ENCODE results near the gene SLC9B1.

- PRO-cap, 6 experiments = no peak in any of the 6 experiments
- RAMPAGE, long total RNA, 2 experiments = no peak in any of the 2 experiments
- RRBS = no CpG with 5 or more reads among the region's 3 CpGs
Measured at GRCh38 chr4:99918280-99919210, 24.3 kb upstream of the LAMTOR3 start.

DNA sequence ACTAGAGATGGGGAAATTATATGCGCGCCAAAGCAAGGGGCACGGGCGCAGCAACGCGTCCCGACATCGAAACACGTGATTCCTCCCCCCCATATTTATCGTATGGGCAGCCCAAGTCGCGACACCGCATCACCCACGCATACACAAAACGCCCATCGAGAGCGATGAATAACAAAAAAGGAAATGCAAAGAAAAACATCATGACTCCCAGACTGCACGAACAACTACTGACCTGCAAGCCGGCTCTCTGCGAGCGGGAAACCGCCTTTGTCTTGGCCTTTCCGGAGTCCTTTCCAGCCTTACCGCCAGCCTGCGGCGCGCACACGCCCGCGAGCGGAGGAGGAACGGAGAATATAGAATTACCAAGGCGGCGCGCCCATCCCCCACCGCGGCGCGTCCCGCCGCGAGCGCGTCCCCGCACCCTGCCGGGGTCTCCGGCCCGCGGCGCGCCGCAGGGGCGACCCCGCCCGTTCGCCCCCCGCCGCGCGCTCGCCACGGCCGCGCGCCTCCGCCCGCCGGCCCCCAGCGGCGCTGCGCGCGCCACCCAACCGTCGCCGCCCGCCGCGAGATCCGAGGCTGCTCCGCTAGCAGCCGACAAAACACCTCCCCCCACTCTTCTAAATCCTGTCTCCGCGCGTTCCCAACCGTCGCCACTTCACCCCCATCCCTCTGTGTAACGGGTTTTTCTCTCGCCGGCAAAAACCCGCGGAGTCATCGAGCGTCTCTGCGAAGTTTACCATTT is 473 bp downstream of the H2AZ1 start:
- PRO-cap, 6 experiments = peak in 3 of 6 experiments; most common plus-strand start position 547 of the sequence (in 2); most common minus-strand start position 229 of the sequence (in 1)
- RAMPAGE, long total RNA, 2 experiments = no peak in any of the 2 experiments
- RRBS = 2% methylated on average over 20 of the region's 95 CpGs

- PRO-cap, 6 experiments = no peak in any of the 6 experiments
- RAMPAGE, long total RNA, 2 experiments = no peak in any of the 2 experiments
Measured at GRCh38 chr4:100184894-100185157, 5.4 kb downstream of the DDIT4L start.

DNA sequence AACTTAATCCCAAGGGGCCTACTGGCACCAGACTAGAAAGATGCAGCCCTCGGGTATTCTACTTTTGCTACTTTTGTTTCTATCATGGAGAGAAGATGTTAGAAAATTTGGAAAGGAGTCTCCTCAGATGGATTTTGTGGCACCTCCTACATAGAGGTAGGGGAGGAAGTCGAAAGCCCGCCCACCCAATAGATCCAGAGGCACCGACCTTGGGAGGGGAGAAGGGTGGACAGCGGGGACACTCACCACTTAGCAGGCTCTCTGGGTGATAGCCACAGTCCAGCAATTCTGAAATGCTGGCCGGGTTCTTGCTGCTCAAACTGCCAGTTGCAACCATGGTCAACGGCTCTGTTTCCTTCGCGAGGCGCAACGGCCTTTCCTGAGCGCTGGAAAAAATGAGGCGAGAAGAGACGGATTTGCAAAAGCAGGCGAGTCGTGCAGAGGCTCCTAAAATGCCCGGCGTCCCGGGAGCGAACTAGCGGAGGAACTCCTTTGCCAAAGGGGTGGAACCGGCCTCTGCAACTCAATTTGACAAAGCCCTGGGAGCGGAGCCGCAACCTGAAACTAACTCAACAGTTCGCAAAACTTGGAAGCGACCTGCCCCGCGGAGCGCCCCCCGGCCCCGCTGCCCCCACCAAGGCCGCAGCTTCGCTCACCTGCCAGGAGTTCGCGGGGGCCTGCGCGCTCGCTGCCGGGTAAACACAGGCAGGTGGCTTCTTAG is 461 bp downstream of the DDIT4L start:
- PRO-cap, 6 experiments = peak in 1 of 6 experiments; most common plus-strand start position 219 of the sequence (in 1)
- RAMPAGE, long total RNA, 2 experiments = no peak in any of the 2 experiments
- RRBS = under 1% methylated on average over 16 of the region's 39 CpGs

DNA sequence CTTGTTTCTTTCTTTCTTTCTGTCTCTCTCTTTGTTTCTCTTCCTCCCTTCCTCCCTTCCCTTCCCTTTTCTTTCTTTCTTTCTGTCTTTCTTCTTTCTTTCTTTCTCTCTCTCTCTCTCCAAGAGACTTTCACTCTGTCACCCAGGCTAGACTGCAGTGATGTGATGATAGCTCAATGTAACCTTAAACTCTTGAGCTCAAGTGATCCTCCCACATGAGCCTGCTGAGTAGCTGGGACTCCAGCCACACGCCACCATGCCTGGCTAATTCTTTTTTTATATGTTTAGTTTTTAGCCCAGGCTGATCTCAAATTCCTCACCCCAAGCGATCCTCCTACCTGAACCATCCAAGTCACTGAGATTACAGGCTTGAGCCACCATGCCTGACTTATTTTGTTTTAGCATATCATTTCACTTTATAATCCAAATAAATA is 64.3 kb upstream of the EMCN start:
- PRO-cap, 6 experiments = no peak in any of the 6 experiments
- RAMPAGE, long total RNA, 2 experiments = no peak in any of the 2 experiments
- RRBS = no CpG with 5 or more reads among the region's 2 CpGs

- PRO-cap, 6 experiments = no peak in any of the 6 experiments
- RAMPAGE, long total RNA, 2 experiments = no peak in any of the 2 experiments
- RRBS = no CpG with 5 or more reads among the region's 4 CpGs
Measured at GRCh38 chr4:101143520-101144514, 203.5 kb downstream of the PPP3CA start.

- PRO-cap, 6 experiments = no peak in any of the 6 experiments
- RAMPAGE, long total RNA, 2 experiments = no peak in any of the 2 experiments
- RRBS = no CpG with 5 or more reads among the region's 5 CpGs
Measured at GRCh38 chr4:101195730-101196162, 151.6 kb downstream of the PPP3CA start.

DNA sequence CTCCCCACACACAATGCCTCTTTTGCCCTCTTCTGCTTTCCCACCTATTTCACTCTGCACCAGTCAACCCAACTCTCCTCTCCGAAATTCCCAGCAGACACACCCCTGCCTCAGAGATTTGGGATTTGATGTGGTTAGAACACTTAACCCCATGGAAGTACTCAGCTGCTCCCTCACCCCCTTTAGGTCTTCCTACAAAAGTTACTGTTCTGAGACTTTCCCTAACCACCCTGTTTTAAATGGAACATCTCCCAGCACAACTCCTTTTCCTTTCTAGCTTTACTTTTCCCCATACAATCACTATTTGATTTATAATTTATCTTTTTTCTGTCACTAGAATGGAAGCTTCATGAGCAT is 122.4 kb downstream of the PPP3CA start:
- PRO-cap, 6 experiments = no peak in any of the 6 experiments
- RAMPAGE, long total RNA, 2 experiments = no peak in any of the 2 experiments
- RRBS = no CpG with 5 or more reads among the region's 1 CpG

- PRO-cap, 6 experiments = no peak in any of the 6 experiments
- RAMPAGE, long total RNA, 2 experiments = start-site peak on the minus strand in 1 of 2 experiments, at chr4:101282715-101282748 at its widest, 6 reads per replicate
- RRBS = no CpG with 5 or more reads among the region's 3 CpGs
Measured at GRCh38 chr4:101282410-101282983, 64.8 kb downstream of the PPP3CA start.

DNA sequence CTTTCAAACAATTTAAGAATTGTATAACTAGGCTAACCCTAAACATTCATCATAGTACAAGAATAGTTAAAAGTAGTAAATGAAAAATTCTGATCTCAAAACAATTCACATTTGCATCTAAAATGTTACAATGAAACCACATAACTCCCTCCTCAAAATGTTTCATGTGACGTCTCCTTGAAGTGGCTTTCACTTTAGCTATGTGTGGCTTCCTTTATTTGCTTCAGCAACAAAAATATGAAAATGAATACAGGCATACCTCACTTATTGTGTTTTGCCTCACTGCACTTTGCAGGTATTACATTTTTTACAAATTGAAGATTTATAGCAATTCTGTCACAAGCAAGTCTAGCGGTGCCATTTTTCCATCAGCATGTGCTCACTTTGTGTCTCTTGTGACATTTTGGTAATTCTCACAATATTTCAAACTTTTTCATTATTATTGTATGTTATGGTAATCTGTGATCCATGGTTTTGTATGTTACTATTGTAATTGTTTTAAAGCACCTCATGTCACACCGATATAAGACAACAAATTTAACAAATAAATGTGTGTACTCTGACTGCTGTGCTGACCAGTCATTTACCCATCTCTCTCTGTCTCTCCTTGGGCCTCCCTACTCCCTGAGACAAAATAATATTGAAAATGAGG is 18.9 kb downstream of the PPP3CA start:
- PRO-cap, 6 experiments = no peak in any of the 6 experiments
- RAMPAGE, long total RNA, 2 experiments = no peak in any of the 2 experiments
- RRBS = no CpG with 5 or more reads among the region's 3 CpGs

DNA sequence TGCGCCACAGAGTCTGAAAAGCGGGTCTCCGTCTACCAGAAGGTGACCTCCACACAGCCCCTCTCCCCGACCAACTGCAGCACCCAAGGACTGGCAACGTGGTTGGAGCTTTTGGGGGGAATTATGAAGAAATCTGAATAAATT is 1.3 kb upstream of the PPP3CA start:
- PRO-cap, 6 experiments = no peak in any of the 6 experiments
- RAMPAGE, long total RNA, 2 experiments = no peak in any of the 2 experiments
- RRBS = no CpG with 5 or more reads among the region's 5 CpGs

DNA sequence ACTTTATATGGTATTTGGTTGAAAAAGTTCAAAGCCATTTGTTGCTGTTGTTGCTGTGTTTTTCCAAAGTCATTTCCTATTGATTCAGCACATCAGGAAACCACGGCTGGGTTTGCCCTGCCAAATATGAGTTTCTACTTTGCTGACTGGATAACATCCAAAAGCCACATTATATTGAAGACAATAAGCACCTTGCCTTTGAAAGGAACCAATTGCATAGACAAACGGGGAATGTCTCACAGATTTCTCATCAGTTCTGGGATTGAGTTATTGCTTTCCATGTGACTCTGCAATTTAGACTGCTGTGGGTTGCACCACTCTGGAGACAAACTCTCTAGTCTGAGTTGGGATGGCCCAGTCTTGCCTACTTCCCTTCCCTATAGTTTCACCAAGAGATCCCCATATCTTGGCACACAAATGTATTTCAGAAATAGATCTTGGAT is 206.1 kb downstream of the SLC39A8 start:
- PRO-cap, 6 experiments = no peak in any of the 6 experiments
- RAMPAGE, long total RNA, 2 experiments = no peak in any of the 2 experiments
- RRBS = no CpG with 5 or more reads among the region's 2 CpGs

- PRO-cap, 6 experiments = no peak in any of the 6 experiments
- RAMPAGE, long total RNA, 2 experiments = no peak in any of the 2 experiments
- RRBS = no CpG with 5 or more reads among the region's 7 CpGs
Measured at GRCh38 chr4:102343662-102344119, 1.6 kb downstream of the SLC39A8 start.

- PRO-cap, 6 experiments = no peak in any of the 6 experiments
- RAMPAGE, long total RNA, 2 experiments = no peak in any of the 2 experiments
- RRBS = no CpG with 5 or more reads among the region's 16 CpGs
Measured at GRCh38 chr4:102701872-102702755, 58.7 kb downstream of the MANBA start.

GRCh38 chr4:102761121-102761700 is 443 bp upstream of the MANBA start:
- PRO-cap, 6 experiments = no peak in any of the 6 experiments
- RAMPAGE, long total RNA, 2 experiments = no peak in any of the 2 experiments
- RRBS = no CpG with 5 or more reads among the region's 26 CpGs

GRCh38 chr4:102794450-102794941 is 32.9 kb downstream of the UBE2D3 start:
- PRO-cap, 6 experiments = no peak in any of the 6 experiments
- RAMPAGE, long total RNA, 2 experiments = no peak in any of the 2 experiments
- RRBS = no CpG with 5 or more reads among the region's 3 CpGs

GRCh38 chr4:102808765-102809534 is 18.4 kb downstream of the UBE2D3 start:
- PRO-cap, 6 experiments = peak in 1 of 6 experiments; most common plus-strand start chr4:102809421 (in 1); most common minus-strand start chr4:102809315 (in 1)
- RAMPAGE, long total RNA, 2 experiments = no peak in any of the 2 experiments
- RRBS = no CpG with 5 or more reads among the region's 6 CpGs

DNA sequence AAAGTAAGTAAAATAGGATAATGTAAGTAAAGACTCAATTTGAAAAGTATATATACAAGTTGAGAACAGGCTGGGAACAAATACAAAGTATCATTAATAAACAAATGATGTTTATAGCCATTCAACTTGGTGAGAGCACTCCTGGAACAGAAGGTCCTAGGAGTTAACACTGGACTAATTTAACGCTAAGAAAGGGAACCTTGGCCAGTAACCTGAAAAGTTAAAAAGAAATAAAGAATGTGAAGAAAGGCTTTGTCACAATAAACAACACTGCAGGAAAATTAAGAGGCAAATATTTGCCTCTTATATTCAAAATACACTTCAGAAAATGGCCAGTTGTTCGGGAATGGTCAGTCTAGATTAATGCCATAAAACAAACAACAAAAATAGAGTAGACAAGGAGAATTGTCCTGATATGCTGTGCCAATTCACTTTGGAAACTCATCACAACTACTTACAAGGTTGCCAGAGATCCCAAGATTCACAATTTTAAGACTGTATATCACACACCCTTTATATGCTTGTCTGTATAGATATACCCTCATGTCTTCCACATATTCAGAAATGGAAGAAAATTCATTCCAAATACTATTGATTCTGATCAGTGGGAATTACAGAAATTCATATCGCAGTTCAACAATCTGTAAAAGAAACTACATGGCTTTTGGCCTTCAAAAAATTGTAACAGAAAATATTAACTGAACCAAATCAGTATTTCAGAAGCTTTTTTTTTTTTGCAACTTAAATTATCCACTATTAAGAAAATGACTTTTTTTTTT is 13.6 kb downstream of the UBE2D3 start:
- PRO-cap, 6 experiments = no peak in any of the 6 experiments
- RAMPAGE, long total RNA, 2 experiments = no peak in any of the 2 experiments
- RRBS = no CpG with 5 or more reads among the region's 3 CpGs

- PRO-cap, 6 experiments = peak in 6 of 6 experiments; most common plus-strand start chr4:103019776 (in 6); most common minus-strand start chr4:103019458 (in 2)
- RAMPAGE, long total RNA, 2 experiments = start-site peak on the minus strand in 1 of 2 experiments, at chr4:103019528-103019915 at its widest, 13 reads per replicate
- RRBS = 2% methylated on average over 24 of the region's 48 CpGs
Measured at GRCh38 chr4:103019355-103020303, at the start of gene SLC9B1. SLC9B1 (minus strand) TSS chr4:103019705.

DNA sequence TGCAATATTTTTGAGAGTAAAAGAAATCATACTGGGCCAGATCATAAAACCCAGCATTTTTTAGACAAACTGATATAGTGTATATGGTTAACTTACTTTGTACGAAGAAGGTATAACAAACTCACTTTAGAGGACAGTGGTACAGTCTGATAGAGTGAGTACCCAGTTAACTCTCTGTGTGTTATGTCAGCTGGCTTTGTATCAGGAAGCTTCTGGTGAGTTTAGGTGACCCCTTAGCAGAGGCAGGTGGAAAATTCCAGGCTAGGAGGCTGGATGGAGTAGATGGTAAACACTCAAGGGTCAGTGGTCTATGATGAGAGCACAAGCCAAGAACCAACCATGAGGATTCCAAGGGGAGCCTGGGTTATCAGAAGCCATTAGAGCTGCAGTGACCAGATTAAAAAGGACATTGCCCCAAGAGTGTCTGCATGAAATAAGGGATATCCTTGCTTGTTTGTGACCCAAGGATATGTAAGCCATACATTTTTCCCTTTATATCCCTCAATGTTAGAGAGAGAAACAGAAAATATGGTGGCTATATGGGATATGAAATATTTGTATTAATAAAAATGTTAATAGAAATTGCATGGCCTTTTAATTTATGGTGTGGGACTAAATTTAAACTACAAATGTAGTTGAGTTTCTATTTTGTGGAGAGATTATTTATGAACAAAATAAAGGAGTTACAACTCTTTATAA is 227.4 kb upstream of the CENPE start:
- PRO-cap, 6 experiments = no peak in any of the 6 experiments
- RAMPAGE, long total RNA, 2 experiments = no peak in any of the 2 experiments
- RRBS = no CpG with 5 or more reads among the region's 1 CpG

All from heart left ventricle (tissue), 7 donors.